WTC11 (cell line): ENCODE results near the gene IL6ST.

- PRO-cap = bidirectional peak, plus-strand start at chr5:55995201, minus-strand start at chr5:55994954
Observed at GRCh38 chr5:55994346-55995087, at the start of gene IL6ST. Gene IL6ST (minus strand): TSS chr5:55994963.

- PRO-cap = bidirectional peak, plus-strand start at chr5:55995201, minus-strand start at chr5:55994954; bidirectional peak, plus-strand start at chr5:55995499, minus-strand start at chr5:55995416
Observed at GRCh38 chr5:55995088-55995917, 540 bp upstream of the IL6ST start.

DNA sequence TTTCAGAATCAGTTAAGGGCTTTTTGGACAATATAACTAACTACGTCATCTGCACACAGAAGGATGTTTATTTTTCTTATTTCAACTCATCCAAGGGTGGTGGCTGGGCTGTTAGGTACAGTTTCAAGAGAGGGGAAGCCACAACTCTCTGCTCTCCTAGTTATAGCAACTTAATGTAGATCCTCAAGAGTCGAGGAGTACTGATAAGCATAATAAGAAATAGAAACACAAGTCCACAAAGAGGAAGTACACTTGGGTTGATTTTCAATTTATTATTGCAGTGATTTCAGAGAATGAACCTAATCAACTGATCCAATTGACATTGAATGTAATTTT lies 65.5 kb downstream of the ANKRD55 start:
- PRO-cap = no peak

- PRO-cap = no peak
Observed at GRCh38 chr5:56465345-56465895, 232.3 kb upstream of the ANKRD55 start.

- PRO-cap = no peak
Observed at GRCh38 chr5:56479560-56480597, 246.7 kb upstream of the ANKRD55 start.

GRCh38 chr5:56481173-56481987 lies 248.2 kb upstream of the ANKRD55 start:
- PRO-cap = no peak

DNA sequence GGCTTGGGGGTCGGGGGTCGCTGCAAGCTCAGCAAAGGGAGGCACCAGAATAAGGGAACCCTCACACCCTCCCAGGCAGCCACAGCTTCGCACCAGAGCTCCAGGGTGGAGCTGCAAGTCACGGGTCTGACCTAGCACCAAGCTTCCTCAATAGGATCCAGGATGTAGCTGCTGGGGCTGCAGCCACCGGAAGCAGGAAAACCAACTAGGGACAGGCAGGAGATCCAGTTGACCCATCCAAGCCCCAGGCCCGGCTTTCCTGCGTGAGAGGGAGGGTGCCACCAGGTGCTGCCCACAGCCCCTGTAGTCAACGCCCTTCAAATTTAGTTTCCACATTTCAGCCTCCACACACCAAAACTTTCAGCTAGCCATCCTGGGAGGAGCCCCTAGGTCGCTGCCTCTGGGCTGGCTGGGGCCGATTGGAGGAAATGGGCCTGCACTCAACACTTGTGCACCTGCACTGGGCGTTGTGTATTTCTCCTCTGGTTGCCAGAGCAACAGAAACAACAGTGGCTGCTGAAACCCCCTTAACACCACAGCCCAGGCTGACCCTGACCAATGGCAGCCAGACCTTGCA lies 226.6 kb upstream of the MAP3K1 start:
- PRO-cap = no peak

DNA sequence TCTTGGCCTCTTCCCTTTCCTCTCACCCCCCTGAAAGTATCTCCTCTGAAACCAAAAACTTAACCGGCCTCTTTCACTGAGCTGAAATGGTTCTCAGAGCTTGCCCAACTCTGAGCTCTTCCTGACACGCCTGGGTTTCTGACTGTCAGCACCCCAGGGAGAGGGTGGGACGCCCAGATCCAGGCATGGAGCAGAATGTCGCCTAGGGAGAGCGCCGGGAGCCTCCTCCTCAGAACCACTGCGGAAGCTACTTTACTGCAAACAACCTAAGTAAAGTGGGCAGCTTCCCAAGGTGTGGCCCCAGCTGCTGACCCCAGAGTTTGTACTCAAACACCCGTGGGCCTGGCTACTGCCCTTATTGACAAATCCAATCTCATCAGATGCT lies 226.2 kb upstream of the MAP3K1 start:
- PRO-cap = no peak

DNA sequence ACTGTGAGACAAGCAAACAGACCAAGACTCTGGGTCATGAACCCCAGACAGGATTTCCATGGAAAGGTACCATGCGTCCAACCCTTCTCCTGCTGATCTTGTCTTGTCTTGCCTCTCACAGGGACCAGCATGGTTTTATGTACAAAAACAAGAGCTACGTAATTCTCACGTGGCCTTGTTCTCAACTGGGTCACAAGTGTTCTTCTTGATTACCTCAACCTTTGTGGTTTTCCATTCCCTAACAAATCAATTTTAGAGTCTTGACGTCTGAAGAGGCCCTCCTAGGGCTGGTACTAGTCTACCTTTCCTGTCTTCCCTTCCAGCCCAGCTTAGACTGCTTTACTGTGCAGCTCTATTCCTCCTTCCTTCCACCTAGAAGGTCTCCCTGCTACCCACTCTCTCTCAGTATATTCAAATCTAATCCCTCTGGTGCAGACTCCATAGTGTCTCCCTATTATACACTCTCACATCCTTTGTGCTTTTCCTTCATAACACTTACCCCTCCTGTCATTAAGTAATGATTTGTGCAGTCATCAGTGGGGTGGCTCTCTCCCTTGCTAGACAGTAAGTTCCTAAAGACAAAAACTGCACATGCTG lies 176.4 kb upstream of the MAP3K1 start:
- PRO-cap = no peak

DNA sequence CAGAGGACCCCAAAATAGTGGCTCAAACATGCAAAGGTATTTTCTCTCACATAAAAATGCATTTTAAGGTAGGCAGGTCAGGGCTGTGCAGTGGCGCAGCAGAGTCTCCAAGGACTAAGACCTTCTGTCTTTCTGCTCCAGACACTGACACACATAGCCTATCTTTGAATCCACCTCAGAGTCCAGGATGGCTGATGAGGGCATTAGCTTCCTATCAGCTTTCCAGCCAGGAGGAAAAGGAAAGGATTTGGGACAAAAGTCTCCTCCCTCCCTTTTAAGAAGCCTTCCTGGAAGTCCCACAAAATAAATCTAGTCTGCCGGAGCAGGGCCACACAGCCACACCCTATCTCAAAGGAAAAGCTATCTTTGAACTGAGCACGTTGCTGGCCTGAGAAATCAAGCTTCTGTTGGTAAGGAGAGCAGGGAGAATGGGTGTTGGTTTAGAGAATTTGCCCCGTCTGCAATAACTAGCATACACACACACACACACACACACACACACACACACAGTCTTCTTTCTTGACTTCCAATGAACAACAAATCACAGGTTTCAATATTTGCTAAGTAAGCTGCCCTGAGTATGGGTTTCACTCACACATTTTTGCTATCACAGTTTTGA lies 116.7 kb upstream of the MAP3K1 start:
- PRO-cap = no peak

DNA sequence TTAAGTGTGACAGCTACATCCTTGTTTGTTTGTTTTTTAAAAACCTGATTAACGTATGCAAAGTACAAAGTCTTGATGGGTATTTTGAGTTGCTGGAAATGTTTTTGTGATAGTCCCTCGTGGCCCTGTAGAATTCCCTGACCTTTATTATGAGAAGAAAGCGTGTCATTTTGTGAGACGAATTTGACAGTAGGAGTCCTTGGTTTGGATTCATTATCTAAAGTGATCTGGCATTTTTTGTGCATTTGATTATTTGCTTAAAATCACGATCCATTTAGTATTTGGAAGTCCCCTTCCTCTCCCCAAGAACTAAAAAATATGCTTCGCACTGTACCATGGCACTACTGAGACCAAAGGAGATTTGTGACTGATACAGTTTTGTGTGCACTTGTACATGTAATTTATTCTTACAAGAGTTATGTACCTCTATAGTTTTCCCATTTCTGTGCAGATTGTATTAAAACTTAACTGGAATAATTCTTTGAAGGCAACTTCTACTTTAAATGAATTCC lies 1.9 kb downstream of the MAP3K1 start:
- PRO-cap = no peak

- PRO-cap = unidirectional peak, minus-strand start at chr5:57095450
Observed at GRCh38 chr5:57095150-57095557, 78.7 kb upstream of the GPBP1 start.

GRCh38 chr5:57692964-57693513 lies 210.4 kb upstream of the ACTBL2 start:
- PRO-cap = no peak

- PRO-cap = no peak
Observed at GRCh38 chr5:57695183-57695766, 212.7 kb upstream of the ACTBL2 start.

DNA sequence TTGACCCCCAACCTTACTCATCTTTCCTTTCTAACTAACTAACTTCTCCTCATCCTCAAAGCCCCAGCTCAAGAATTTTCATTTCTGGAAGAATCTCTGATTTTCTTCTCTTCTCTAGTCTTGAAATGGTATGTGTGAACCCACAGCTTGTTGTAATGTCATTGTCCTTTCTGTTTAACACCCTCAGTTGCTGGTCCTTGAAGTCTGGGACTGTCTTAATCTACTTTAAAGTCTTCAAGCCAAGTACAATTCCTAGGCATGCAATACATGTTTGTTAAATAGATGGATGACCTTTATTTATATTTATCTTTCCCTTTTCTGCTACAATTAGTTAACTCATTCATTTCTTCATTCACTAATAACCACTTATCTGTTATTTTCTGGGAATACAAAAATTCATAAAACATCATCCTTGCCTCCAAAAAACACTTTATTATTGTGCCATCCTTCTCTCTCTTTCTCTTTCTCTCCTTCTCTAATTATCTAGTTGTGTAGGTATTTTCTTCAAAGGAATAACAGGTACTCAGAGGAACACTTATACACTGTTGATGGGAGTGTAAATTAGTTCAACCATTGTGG lies 505.0 kb downstream of the RAB3C start:
- PRO-cap = no peak

GRCh38 chr5:59123283-59123937 lies 540.5 kb downstream of the RAB3C start:
- PRO-cap = no peak

GRCh38 chr5:59124822-59125842 lies 542.3 kb downstream of the RAB3C start:
- PRO-cap = no peak

DNA sequence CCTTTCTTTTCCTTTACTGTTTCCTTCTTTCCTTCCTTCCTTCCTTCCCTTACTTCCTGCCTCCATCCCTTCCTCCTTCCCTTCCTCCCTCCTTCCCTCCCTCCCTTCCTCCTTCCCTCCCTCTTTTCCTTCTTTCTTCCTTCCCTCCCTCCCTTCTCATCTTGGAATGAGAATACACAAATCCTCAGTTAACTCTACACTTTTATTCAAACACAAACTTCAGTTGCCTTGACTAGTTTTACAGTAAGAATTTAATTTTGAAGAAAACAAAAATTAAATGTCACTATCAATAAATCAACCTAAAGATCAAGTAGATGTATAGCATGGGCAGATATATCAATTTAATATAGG lies 560.2 kb downstream of the RAB3C start:
- PRO-cap = no peak

- PRO-cap = no peak
Observed at GRCh38 chr5:59145404-59145922, 562.6 kb downstream of the RAB3C start.

GRCh38 chr5:59158076-59158759 lies 575.3 kb downstream of the RAB3C start:
- PRO-cap = no peak